Measurements from ENCODE around the genes ERAL1, MYO18A and RAB11FIP4.

GRCh38 chr17:28854204-28855135 lies at the start of gene ERAL1:
Gene ERAL1 (plus strand): TSS chr17:28855016.
- PRO-cap, 2 experiments, result peak in 2 of 2 experiments; most common plus-strand start chr17:28855009 (in 1); most common minus-strand start chr17:28854918 (in 2)

- PRO-cap, 2 experiments, result no peak in any of the 2 experiments
Measured at GRCh38 chr17:28930406-28930706, 21.0 kb downstream of the PHF12 start.

DNA sequence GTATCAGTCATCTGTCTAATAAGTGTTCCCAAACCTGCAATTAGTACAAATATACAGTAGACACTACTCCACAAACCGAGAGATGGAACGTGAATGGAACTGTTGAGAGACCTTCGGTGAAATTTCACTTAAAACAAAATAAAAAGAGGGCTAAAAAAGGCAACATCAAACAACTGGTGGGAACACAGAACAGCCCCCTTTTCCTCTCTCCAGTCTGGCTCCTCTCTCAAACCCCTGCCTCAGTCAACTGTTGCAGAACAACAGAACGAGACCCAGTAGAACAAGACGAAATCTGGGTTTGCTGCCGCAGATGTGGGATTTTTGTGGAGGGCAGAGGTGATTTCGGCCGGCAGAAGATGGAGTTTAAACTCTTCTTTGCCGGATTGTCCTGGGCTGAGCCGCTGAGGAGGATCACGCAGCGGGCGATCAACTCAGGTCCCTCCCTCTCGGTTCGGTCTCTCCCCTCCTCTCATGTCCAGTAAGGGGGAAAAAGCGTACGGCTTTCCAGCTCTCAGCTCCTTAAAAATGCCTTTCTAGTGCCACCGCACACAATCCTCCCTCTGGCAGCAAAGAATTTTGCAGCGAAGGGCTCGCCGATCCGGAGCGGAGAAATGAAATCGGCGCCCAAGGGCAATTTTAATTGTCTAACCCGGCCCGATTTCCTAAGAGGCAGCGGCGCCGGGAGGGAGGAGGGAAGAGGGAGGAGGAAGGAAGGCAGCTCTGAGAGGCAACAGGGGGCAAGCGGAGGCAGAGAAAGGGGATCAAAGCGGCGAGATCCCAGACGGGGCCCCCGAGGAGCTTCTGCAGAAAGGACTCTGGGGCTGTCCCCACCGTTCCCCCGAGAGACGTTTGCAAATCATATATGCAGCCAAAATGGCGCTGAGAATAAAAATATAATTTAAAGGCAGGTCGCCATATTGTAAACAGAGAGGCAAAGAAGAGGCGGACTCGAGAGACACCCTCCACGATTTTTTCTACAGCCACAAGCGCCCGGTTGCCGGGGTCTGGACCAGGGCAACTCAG lies 2.4 kb downstream of the PHF12 start:
- PRO-cap, 2 experiments, result peak in 2 of 2 experiments; most common plus-strand start position 472 of the sequence (in 2)

- PRO-cap, 2 experiments, result peak in 1 of 2 experiments; most common plus-strand start chr17:28949977 (in 1); most common minus-strand start chr17:28950205 (in 1)
Measured at GRCh38 chr17:28949858-28950901, 1.1 kb downstream of the PHF12 start.

DNA sequence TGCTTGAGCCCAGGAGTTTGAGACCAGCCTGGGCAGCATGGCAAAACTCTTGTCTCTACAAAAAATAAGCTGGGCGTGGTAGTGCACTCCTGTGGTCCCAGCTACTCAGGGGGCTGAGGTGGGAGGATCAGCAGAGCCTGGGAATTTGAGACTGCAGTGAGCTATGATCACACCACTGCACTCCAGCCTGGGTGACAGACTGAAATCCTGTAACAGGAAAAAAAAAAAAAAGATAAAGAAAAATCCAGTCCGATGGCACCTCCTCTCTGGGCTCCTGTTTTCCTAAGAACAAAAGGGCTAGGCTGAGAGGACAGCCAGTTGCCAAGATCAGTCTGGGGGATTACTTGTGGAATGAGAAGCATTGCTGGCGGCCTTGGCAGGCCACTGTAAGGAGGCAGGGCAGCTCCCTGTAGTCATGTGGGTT lies 2.9 kb upstream of the PIPOX start:
- PRO-cap, 2 experiments, result no peak in any of the 2 experiments

GRCh38 chr17:29179946-29180604 lies at the start of gene MYO18A:
Gene MYO18A (minus strand): TSS chr17:29180398.
- PRO-cap, 2 experiments, result peak in 2 of 2 experiments; most common plus-strand start chr17:29180159 (in 2); most common minus-strand start chr17:29180386 (in 2)

DNA sequence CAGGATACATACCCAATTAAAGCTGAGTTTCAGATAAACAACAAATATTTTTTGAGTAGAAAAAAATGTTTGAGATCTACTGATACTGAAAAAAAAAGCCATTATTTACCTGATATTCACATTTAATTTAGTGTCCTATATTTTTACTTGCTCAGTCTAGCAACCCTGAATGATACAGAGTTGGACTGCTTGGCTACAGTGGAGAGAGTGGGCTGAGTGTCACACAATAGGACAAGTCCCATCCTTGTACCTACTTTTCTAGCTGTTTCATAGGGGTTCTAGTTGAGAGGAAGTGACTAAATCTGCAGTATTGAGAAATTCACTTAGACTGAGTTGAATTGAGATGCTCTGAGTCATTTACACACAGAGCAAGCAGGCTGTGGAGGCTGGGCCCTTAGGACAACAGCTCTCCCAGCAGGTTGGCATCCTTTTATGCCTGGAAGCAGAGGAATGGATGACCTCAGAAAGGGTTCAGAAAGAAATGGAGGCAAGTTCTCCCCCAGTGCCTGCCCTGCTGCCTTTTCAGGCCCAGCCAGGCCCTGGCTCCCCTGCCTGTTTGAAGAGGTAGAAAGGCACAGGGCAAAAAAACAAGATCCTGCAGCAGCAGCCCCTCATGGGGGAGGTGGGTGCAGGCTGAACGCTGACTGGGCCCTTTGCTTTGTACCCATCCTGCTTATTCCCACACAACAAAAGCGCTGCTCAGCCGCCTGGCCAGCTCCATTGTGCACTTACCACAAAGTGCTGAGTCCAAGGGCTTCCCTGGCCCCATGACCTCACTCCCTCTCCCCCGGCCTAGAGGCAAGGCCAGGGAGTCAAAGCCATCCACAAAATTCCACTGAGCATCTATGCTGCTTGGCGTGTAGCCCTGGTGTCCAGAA lies 5.6 kb upstream of the CRYBA1 start:
- PRO-cap, 2 experiments, result no peak in any of the 2 experiments

GRCh38 chr17:29495313-29495923 lies 71.4 kb downstream of the ABHD15 start:
- PRO-cap, 2 experiments, result no peak in any of the 2 experiments

GRCh38 chr17:29581592-29582089 lies 7.8 kb downstream of the GIT1 start:
- PRO-cap, 2 experiments, result no peak in any of the 2 experiments

GRCh38 chr17:29584579-29585029 lies 4.8 kb downstream of the GIT1 start:
- PRO-cap, 2 experiments, result no peak in any of the 2 experiments

DNA sequence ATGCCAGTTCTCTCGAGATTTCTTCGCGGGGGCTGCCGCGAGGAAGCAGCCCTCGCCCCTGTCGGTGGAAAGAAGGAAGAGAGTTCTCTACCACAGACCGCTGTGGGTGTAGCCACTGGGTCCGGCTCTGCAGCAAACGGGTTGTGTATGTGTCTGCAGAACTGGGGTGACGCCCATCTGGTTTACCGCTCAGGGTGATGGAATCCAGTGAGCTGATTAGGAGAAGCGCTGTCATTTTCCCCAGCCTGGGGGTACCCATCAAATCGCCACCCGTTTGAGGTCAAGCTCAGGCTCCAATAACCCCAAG lies 7.7 kb downstream of the CORO6 start:
- PRO-cap, 2 experiments, result no peak in any of the 2 experiments

DNA sequence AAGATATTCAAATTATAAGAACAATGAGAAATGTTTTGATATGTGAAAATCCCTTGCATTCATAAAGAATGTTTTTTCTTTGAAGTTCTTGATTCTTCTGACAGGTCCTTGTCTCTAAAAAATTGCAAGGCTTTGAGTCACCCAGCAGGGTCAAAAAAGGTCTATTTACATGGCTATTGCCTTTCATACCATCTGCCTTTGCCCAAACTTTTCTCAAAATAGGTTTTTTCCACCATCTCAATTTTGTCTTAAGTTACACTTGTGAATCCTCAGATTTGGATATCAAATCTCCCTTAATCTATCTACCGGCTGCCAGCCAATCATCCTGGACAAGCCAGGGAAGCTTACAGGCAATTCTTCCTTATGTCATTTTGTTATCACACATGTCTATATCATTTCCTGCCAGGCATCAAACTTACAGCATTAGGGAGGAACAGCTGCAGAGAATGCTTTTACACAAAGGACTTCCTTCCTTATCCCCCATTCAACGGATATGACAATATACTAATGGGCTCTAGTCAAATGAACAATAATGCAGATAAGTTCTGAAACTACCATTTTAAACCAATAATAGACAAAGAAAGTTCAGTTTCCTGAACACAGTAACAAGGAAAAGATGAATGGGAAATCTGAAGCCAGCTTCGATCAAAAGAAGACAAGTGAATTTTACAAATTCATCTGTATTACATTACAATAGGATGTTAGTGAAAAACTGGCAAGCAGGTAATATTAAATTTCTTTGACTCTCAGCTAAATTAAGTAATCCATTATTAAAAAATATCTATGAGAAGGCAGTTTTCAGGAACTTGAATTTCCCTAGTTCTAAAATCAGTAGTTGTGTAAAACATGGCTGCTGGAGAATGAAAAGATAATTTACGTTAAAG lies 104.2 kb upstream of the CORO6 start:
- PRO-cap, 2 experiments, result no peak in any of the 2 experiments

- PRO-cap, 2 experiments, result no peak in any of the 2 experiments
Measured at GRCh38 chr17:29732489-29732944, 109.8 kb upstream of the CORO6 start.

GRCh38 chr17:30123674-30124429 lies 7.2 kb downstream of the NSRP1 start:
- PRO-cap, 2 experiments, result no peak in any of the 2 experiments

GRCh38 chr17:30600265-30600987 lies 123.2 kb downstream of the GOSR1 start:
- PRO-cap, 2 experiments, result peak in 2 of 2 experiments; most common plus-strand start chr17:30600414 (in 2); most common minus-strand start chr17:30600321 (in 1)

- PRO-cap, 2 experiments, result no peak in any of the 2 experiments
Measured at GRCh38 chr17:30666692-30667570, 157.6 kb downstream of the CRLF3 start.

DNA sequence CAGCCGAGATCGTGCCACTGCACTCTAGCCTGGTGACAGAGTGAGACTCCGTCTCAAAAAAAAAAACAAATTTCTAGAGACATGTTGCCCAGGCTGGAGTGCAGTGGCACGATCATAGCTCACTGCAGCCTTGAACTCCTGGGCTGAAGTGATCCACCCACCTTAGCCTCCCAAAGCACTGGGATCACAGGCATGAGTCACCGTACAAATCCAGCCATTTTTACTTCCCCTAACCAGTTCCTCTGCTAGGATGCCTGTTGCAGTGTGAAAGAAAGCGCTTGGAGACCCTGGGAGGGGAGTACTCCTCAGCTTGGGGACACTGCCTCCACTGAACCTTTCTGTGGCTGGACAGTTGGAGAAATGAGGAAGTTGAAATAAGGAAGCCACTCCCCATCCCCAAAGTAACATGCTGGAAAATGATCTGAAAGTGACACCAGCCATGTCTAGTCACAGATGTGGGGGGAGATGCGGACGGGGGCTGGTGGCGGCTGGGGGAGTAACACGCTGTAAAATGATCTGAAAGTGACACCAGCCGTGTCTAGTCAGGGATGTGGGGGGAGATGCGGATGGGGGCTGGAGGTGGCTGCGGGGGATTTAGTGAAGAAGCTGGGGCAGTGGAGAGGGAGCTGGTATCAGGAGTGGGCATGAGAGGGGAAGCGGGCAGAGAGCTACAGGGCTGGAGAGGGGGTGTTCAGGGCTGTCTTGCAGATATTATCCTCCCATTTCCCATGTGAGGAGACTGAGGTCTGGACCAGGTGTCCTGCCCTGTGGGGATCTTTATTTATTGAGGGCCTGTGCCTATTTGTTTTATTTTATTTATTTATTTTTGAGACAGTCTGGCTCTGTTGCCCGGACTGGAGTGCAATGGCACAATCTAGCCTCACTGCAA lies 95.9 kb downstream of the CRLF3 start:
- PRO-cap, 2 experiments, result peak in 1 of 2 experiments; most common plus-strand start position 450 of the sequence (in 1); most common minus-strand start position 334 of the sequence (in 1)

DNA sequence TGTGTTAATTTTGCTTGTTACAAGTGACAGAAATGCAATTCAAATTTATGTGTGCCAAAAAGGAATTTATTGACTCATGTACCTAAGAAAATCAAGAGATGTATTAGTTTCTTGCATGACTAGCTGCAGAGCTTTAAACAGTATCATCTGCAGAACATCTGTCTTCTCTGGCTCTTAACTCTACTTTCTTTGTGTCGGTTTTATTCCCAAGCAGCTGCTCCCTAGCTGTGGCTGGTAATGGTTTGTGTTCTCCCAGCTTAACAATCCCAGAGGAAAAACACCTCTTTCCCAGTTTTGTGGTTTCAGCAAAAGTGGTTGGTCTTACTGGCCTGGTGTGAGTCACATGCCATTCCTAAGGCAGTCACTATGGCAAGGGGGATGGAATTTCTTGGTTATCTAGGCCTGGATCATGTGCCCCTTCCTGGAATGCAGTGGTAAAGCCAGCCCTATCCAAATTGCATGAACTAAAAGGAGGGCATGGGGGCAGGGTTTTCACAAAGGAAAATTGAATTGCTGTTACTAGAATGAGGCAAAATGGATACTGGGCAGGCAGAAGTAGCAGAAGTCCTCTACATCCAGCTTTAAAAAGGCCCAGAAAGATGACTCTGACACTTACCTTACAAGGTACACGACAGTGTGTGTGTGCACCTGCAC lies 27.4 kb downstream of the OMG start:
- PRO-cap, 2 experiments, result no peak in any of the 2 experiments

- PRO-cap, 2 experiments, result no peak in any of the 2 experiments
Measured at GRCh38 chr17:31345271-31345813, 23.9 kb upstream of the EVI2A start.

GRCh38 chr17:31391379-31392077 lies at the start of gene RAB11FIP4:
Gene RAB11FIP4 (plus strand): TSS chr17:31391675.
- PRO-cap, 2 experiments, result no peak in any of the 2 experiments